ENCODE measurements around a stretch of chr6.

DNA sequence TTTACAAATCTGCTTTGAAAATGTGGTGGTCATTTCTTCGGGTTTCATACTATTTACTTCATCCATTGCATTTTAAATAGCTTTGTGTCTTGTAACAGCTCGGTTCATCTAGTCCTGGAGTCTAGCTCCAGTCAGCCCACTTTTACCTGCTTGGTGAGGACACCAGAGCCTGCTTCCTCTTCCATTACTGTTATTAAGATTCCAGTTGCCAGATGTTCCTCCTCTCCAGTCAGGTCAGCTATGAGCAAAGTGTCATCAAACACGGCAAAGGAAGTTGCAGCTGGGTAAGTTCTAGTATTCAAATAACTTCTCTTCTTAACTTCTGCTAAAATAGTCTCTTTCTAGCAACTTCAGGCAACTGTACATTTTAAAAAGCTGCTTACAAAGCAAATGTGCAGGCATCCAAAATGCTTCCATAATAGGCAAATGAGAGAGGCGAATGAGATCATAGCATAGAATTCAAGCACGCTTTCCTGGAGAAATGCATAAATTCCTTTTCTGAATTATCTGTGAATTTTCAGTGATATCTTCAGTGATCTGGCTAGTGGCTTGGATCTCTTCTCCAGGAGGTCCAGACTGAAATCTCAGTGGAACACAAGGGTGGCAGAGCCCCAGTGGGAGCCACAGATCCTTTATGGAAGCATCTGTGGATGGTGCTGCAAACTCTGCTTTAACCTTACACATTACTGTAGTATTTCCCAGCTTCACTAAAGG, 18.5 kb upstream of the MRPS18A start:
- PRO-cap: no peak

DNA sequence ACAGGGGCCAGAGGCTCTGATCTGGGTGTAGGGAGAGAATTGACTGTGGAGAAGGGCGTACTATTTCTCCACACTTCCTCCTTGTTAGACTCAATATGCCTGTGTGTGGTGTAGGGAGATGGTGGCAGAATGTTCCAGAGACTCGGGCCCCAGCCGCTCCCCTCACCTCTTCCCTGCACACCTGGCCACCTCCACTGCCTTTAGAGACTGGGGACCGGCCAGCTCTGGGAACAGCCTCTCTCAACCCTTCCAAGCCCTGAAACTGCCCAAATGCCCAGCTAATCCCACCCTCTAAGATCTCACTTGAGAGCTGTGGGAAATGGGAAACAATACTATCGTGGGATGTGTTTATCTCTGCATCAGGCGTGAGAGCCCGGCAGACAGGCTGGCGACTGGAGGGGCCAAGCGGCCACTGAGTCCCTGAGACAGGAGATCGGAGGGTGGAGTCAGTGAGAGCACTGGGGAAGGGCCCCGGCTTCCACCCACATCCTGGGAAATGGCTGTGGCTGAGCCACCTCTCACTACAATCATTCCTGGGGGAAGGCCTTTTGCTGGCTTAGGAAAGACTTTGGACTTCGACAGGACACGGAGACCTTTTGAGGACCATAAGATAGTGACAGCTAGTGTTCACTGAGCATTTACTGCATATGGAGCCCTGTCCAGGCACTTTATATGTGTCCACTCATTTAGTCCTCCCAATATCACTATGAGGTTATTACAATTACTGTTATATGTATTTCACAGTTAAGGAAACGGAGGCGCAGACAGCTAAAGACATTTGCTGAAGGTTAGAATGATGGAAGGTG, 31.0 kb upstream of the MRPS18A start:
- PRO-cap: no peak

DNA sequence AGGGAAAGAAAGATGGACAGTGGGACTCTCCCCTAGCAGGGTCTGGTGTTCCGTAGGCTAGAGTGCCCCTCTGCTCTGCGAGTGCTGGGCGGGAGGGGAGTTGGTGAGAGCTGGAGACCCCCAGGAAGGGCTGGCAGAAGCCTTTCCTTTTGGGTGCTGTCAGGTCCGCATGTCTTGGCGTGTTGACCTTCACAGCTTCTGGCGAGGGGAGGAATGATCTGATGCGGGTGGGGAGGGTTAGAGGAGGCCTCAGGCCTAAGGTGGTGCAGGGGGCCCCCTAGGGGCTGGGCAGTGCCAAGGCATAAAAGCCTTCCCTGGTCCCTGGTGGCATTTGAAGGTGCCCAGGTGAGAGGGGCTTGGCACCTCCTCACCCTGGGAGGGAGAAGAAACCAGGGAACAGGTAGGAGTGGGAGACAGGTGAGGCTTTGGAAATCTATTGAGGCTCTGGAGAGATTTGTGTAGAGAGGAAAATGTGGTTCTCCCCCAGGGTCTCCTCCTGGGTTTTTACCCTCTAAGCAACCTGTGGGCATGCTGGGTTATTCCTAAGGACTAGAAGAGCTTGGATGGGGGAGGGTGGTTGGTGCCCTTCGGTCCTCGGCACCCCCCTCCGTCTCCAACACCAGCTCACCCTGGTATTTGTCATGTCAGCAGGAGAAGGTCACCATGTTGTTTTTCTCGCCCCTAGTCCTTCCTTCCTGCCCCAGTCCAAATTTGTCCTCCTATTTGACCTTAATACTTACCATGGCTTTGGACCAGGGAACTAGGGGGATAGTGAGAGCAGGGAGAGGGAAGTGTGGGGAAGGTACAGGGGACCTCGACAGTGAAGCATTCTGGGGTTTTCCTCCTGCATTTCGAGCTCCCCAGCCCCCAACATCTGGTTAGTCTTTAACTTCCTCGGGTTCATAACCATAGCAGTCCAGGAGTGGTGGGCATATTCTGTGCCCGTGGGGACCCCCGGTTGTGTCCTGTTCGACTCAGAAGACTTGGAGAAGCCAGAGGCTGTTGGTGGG, 3.5 kb downstream of the VEGFA start:
- PRO-cap: unidirectional peak, minus-strand start at position 215 of the sequence

GRCh38 chr6:43774613-43775321, 4.8 kb downstream of the VEGFA start:
- PRO-cap: no peak

DNA sequence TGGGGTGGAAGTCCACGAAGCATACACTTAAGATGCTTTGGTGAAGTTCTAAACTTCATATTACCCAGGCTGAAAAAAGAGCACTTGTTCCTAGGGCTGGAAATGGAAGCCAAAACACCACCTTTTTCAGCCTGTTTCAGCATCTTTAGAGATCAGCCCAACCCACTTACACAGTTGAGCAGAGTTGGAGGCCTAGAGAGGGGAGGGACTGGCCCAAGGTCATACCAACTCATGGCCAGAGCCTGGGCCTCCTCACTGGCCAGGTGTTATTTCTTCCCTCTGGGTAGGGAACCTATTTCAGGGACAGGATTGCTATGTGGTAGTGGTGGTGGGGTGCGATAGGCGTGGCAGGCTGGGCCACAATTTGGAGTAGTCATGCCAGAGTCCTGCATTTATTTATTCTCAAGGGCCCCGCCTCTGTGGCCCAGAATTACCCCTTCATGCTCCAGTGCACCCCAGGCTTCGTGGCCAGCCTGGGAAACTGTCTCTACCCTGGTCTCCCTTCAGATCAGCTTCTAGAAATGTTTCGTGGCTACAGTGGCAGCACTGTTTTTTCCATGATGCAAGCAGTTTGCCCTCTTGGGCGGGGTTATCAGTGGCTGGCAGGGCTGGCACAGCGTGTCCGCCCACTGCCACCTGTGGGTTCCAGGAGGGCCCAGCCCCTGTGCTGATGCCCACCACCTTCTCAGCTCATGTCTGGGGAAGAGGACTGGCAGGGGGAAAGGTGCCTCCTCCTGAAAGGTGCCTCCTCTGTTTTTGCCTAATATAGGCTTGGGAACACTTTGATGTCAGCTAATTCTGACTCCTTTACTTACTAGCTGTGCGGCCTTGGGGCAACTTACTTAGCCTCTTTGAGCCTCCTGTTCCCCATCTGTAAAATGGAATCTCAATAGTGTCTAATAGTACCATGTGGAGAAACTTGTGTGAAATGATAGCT, 6.3 kb downstream of the VEGFA start:
- PRO-cap: no peak

DNA sequence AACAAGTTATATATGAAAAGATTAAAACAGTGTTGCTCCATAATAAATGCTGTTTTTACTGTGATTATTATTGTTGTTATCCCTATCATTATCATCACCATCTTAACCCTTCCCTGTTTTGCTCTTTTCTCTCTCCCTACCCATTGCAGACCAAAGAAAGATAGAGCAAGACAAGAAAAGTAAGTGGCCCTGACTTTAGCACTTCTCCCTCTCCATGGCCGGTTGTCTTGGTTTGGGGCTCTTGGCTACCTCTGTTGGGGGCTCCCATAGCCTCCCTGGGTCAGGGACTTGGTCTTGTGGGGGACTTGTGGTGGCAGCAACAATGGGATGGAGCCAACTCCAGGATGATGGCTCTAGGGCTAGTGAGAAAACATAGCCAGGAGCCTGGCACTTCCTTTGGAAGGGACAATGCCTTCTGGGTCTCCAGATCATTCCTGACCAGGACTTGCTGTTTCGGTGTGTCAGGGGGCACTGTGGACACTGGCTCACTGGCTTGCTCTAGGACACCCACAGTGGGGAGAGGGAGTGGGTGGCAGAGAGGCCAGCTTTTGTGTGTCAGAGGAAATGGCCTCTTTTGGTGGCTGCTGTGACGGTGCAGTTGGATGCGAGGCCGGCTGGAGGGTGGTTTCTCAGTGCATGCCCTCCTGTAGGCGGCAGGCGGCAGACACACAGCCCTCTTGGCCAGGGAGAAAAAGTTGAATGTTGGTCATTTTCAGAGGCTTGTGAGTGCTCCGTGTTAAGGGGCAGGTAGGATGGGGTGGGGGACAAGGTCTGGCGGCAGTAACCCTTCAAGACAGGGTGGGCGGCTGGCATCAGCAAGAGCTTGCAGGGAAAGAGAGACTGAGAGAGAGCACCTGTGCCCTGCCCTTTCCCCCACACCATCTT, 9.0 kb downstream of the VEGFA start:
- PRO-cap: no peak

DNA sequence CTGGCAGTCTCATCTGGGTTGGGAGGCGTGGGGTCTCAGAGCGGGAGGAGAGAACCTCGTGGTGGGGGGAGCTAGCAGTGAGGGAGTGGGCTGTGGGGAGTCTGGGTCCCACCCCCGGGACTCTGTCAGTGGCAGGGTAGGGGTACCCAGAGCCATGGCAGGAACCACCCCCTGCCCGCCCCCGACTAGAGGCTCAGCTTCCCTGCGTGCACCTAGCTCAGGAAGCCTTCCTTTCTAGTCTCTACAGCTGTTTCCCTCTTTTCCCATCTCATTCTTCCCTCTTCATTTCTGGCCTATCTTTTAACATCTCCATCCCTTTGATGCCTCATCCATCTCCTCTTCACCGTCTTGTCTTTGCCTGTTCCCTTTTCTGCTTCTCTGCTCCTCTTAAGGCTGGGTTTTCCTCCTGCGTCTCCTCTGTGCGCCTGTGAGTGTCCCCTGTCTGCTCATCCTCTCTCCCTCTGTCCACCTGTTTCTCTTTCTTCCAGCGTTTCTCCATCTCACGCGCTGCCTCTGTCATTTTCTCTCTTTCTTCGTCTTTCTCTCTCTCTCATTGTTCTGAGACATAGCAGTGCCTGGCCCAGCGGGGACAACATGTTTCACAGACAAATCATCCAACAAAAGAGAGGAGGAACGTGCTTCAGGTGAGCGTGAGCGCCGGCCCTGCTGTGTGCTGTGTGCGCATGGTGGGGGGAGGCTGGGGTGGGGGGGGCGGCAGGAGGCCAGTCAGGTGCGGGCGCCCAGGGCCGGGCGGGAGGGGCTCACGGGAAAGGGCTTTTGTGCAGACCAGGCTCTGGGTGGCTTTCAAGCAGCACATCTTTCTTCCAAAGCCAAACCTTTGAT, 121.0 kb downstream of the VEGFA start:
- PRO-cap: no peak

DNA sequence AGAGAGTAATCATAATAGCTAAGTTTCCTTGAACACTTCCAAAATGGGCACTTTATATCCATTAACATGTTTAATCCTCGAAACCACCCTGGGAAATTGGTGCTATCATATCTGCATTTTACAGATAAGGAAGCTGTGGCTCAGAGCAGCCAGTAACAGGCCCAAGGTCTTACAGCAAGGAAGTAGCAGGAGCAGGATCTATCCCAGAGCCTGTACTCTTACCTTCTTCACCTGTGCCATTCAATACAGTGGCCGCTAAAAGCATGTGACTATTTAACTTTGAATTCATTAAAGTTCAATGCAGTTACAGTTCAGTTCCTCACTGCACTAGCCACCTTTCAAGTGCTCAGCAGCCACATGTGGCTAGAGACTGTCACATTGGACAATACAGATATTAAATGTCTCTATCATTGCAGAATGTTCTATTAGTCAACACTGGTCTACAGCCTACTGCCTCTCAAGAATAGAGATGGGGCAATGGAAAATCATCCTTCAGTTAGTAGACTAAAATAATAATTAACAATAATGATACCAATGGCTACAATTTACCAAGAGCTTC, 146.8 kb downstream of the VEGFA start:
- PRO-cap: no peak

DNA sequence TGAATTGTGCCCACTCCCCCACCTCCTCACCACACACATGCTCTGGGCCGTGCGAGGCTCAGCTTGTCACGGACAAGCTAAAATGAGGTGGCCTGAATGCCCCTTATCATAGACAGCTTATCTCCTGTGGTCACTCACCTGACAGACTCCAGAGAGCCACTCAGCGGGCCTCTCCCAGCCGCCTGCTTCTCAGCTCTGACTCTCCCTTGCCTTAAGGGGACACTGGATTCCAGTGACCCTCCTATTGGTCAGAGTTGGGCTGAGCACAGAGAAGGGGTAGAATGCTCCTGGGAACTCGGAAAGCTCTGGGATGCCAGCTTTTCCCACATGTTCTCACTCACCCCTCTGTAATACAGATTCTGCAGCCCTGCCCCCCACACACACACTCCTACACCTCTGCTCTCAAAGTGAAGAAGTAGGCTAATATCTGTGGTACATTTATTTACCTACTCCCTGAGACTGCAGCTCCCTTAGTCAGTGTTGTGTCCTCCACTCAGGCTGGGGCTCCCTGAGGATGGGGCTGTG, 167.5 kb downstream of the VEGFA start:
- PRO-cap: no peak

DNA sequence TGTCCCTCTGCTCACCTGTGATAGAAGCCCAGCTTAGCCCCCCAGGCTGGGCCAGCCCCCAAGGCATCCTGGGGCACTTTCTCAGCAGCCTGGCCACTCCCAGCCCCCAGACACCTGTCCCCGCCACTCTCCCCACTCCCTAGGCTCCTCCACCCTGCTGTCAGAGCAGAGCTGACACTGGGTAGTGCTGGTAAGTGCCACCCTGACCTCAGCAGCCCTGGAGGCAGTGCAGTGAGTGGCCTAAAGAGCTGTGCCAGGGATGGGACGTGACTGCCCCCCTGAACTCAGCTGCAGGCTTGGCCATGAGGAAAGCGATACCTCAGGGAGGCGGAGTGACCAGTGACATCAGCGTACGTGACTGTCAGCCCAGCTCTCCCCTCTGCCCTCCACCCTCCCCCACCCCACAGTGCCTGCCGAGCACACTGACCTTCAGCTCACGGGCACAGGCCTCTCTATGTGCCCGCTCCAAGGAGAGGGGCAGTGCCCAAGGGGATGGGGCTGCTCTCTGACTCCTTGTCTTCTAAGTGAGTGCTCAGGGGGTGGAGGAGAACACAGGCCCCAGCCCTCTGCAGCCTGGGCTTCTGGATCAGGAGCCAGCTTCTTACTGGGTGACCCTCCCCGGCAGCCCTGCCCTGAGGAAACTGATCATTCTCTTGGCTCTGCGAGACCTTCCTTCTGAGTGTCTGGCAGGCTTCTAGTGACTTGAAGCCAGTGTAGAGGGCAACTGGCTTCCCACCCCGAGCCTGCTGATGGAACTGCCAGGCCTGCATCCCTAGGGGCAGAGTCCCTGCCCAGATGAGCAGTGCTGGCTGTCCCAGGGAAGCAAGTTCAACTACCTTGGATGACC, 172.7 kb downstream of the MRPL14 start:
- PRO-cap: no peak

GRCh38 chr6:43998516-43999379, 128.5 kb downstream of the MRPL14 start:
- PRO-cap: no peak

GRCh38 chr6:44043598-44044636, 83.3 kb downstream of the MRPL14 start:
- PRO-cap: no peak

DNA sequence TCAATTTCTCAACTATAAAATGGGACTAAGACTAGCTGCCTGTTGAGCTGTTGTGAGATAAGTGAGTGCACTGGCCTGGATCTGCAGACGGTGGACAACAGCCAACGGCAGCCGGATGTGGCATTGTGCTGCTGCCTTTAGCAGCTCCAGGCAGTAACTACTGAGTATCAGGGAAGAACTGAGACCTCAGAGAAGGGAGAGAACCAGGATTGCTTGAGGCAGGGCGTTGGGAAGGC, 67.9 kb downstream of the MRPL14 start:
- PRO-cap: no peak

DNA sequence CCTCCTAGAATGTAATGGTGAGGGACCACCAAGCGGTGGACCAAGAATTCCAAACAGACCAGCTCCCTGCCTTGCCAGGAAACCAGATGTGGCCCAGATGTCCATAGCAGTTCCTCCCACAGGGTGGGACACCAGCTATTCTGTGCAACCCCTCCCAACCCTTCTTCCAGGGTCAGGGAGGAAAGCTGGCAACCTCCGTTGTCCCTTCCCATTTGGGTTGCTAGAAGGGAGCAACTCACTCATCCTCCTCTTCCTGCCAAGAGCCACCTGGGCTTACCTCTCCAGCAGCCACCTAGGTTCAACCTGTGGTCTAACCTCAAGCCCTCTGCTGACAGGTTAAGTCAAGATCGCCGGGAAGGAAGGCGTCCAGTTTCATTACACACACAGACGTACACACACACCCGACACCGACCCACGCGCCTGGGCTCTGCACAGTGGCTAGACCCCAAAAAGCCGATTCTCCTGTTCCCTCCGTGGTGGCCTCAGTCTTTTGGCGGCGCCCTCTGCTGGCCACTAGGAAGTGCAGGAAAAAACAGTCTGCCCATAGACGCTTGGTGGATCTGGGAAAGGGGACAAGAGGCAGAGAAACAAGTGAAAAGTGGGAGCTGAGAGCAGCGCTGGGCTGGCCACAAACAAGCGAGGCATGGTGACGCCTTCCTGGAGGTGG, 52.9 kb downstream of the MRPL14 start:
- PRO-cap: no peak

- PRO-cap: no peak
Observed at GRCh38 chr6:44087475-44087696, 39.9 kb downstream of the MRPL14 start.

DNA sequence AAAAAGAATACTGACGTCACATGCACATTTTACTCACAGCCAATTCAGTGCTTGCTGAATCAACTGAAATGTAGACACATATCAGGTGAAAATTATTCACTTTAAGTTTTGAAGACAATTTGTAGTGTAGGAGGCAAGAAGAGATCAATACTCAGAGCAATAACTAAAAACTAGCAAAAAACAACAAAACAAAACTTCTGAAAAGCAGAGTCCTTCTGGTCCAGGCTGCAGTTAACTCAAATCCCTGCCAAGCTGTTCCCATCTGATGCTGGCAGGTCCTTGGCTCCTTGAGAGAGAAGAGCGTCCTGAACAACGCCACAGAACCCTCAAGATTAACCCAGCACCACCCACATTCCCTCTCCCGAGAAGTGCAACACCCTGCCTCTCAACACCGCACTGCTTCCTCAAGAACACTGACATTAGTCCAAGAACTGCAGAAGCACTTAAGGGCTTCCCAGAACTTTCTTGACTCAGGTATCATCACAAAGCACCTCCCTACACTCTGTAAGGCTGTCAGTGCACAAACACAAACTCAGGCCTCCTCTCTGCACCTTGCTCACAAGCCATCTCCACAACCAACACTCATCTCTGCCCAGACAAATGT, 7.6 kb downstream of the MRPL14 start:
- PRO-cap: no peak

DNA sequence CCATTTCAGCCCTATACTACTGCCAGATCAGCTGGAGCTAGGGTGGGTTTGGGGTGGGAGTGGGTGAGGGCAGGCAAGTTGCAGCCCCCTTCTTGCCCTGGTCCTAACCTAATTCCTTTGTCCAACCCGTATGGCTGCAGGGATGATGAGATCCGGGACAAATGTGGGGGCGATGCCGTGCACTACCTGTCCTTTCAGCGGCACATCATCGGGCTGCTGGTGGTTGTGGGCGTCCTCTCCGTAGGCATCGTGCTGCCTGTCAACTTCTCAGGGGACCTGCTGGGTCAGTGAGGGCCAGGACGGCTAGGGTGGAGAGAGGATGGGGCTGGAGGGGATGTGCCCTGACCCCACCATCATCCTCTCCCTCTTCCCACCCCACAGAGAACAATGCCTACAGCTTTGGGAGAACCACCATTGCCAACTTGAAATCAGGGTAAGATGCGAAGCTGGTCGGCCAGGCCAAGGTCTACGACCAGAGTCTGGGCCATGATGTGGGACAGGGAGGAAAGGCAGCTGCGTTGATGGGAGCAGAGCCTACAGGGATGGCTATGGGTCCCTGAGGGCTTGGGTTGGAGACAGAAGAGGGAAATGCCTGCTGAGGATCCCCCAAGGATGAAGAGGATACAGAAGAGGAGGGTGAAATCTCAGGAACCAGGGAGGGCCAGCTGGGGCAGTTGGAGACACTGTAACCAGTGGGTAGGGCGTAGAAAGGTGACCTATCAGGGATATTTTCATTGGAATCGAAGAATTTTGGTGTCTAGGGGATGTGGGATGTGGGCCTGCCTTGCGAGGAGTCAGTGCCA, 12.2 kb downstream of the TMEM63B start:
- PRO-cap: no peak

GRCh38 chr6:44172534-44173305, 14.1 kb downstream of the CAPN11 start:
- PRO-cap: no peak

DNA sequence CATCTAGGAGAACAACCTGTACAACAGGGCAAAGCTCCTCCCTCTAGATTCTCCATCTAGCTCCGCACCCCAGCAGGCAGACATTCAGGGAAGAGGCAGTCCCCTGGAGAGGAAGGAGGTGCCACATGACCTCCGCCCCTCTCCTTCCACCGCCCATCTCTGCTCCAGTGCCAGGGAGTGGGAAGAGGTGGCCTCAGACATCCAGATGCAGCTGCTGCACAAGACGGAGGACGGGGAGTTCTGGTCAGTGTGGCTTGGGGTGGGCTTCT, 17.7 kb downstream of the CAPN11 start:
- PRO-cap: no peak

GRCh38 chr6:44177078-44177582, 18.5 kb downstream of the CAPN11 start:
- PRO-cap: no peak

Measured in sternocleidomastoid (tissue), 1 donor.